PC-3 (cell line): ENCODE measurements around a stretch of chr2.

DNA sequence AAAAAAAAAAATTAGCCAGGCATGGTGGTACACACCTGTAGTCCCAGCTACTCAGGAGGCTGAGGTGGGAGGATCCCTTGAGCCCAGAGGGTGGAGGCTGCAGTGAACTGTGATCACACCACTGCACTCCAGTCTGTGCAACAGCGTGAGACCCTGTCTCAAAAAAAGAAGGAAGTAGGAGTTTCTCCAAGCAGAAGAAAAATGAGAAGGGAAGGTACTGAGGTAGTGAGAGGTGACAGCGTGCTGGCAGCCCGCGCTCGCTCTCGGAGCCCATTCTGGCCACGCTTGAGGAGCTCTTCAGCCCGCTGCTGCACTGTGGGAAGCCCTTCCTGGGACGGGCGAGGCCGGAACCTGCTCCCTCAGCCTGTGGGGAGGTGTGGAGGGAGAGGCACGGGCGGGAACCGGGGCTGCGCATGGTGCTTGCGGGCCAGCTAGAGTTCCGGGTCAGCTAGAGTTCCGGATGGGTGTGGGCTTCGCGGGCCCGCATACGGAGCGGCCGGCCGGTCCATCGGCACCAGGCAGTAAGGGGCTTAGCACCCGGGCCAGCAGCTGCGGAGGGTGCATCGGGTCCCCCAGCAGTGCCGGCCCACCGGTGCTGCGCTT lies 10.9 kb upstream of the CYS1 start:
- RAMPAGE, long total RNA = no peak

GRCh38 chr2:10091623-10092055 lies 11.4 kb upstream of the CYS1 start:
- RAMPAGE, long total RNA = no peak

DNA sequence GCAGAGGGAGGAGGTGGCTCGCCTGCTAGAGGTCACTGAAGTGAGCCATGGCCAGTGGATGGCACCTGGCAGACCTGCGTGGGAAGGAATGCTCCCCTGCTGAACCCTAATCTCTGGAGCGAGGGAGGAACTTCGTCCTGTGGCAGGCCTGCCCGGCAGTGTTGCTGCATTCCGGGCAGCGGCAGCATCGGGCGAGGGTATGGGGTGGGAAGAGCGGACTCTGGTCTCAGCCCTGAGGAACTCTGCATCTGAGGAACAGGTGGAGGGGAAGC lies 25.1 kb upstream of the HPCAL1 start:
- RAMPAGE, long total RNA = no peak

- RAMPAGE, long total RNA = no peak
These were observed 28.4 kb downstream of the HPCAL1 start for GRCh38 chr2:10330941-10331641.

DNA sequence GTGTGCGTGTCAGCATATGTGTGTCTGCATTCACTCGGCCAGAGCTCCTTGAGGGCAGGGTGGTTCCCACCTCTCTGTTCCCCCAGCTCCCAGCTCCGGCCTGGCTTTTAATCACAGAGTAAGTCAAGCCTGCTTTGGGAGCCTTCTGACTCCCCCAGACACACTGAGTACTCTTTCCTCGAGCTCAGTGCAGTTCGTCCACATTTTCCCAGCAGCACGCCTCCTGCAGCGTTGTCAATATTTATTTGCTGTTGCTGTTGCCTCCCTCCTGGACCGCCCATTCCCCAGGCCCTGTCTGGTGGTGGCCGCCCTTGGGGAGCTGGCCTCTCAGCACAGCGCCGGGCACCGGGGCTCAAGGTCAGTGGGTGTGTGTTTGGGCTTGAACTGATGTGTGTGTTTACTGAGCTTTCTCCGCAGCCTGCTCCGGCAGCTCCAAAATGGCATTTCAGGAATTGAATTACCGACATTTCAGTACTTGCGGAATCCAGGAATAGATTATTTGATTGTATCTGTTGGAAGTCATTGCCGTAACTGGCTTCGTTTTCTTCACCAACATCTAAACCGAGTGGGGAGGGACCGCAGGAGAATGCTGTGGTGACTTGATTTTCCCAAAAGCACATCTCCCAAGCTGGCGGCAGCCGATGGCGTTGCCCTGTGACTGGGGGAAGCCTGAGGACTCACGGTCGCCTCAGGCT lies 65.8 kb downstream of the HPCAL1 start:
- RAMPAGE, long total RNA = no peak

DNA sequence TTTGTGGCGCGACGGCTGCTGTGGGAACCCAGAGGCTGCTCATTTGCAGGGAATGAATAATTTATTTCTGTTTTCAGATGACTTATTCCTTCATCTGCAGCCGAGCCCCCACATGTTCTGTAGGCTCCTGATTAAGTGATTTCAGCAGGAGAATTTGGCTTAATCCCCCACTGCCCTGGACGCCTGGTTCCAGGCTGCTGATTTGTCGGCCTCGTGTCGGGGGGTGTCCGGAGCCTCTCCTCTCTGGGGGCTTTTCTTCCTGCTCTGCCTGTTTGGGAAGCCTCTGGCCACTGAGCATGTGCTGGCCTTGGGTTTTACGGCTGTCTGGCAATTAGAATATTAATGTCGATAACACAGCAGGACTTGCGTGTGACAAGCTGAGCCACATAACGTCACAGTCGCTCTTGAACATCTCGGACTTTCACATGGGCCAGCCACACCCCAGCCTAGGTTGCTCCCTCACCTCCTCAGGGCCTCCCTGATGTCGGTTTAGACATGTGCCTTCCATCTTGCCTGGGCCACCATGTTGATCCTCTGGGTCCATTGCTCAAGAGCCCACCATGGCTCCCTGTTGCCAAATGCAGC lies 62.4 kb downstream of the ODC1 start:
- RAMPAGE, long total RNA = no peak

- RAMPAGE, long total RNA = no peak
These were observed 9.3 kb downstream of the ODC1 start for GRCh38 chr2:10438350-10439720.

GRCh38 chr2:10439899-10441083 lies 7.8 kb downstream of the ODC1 start:
- RAMPAGE, long total RNA = no peak

GRCh38 chr2:10449941-10450474 lies 1.9 kb upstream of the ODC1 start:
- RAMPAGE, long total RNA = no peak

GRCh38 chr2:10499211-10499711 lies 51.1 kb upstream of the ODC1 start:
- RAMPAGE, long total RNA = no peak

- RAMPAGE, long total RNA = no peak
These were observed 99.1 kb downstream of the NOL10 start for GRCh38 chr2:10590599-10591216.

- RAMPAGE, long total RNA = no peak
These were observed 37.9 kb downstream of the PDIA6 start for GRCh38 chr2:10774344-10775351.

GRCh38 chr2:10783757-10784375 lies 28.7 kb downstream of the PDIA6 start:
- RAMPAGE, long total RNA = no peak

DNA sequence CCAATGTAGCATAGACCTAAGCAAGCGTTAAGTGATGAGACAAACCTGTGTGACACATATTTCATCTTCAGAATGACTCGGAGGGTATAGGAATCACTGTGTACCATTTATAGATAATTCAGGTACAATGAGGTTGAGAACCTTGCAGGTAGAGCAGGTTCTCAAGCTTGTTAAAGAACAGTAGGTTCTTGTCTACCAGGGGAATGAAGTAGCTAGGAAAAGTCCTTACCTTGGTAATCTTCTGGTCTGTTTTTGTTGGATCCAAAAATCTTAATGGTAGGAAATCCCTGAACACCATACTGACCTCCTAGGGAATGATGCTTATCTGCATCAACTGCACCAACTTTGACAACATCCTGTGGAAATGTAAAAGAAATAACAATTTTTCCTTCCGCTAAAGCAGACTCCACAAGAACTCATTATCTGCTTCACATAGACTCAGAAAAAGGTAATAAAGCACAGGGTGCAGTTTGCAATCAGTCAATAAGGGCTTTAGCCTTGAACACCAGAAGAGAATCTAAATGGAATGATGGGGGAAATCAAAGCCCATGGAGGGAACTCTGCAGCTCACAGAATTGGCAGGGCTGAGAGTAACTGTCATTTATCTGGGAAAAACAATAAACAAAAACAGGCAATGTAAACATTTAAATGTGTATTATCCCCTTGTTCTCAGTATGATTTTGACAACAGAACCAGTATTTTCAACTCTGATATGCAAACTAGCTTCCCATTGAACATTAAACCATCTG lies 15.6 kb downstream of the PDIA6 start:
- RAMPAGE, long total RNA = no peak

DNA sequence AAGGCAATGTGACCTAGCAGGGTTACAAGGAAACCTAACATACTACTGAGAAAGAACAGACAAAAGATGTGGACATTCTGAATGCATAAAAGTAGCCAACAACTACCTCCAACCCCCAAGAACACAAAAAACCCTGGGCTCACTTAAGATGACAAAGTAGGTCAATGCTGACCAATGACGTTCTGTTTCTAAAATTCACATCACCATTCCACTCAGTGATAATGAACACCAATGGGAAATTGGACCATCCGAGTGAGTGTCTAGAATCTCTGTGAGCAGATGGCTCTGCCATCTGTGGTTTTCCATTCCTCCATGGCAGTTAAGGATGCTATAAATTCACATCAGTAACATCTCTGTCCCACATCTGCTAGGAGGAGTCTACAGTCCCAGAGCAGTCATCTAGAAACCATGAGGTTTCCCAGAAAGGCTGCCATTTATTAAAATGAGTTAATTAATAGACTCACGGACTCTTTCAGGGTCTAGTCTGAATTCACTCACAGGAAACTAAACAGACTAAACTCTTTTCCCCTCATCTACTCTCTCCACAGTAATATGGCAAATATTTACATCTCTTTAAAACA lies 1.8 kb downstream of the PDIA6 start:
- RAMPAGE, long total RNA = no peak

DNA sequence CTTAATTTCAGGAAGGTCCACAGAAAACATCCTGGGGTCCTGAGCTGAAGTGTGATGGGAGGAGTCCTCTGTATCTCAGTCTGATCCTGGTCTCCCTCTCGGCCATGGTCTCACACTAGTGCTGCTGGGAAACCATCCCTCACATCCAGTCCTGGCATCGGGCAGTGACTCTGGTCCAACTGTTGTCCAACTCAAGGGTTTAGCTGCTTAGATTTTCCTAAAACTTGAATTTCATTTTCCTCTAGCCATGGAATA lies 27.0 kb upstream of the KCNF1 start:
- RAMPAGE, long total RNA = no peak

DNA sequence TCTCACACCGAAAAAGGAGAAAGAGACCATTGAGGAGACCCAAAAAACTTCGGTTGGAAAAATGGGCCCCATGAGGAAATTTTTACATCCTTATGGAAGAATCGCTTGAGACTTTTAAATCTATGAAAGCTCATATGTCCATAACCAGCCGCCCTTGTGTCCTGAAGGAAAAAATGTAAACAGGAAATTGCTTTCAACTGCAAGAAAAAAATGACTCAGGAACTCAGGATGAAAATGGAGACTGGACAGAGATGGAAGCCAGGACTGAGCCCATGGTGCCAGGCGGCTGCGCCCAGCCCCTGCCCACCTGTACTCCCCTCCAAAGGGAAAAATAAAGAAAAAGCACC lies 59.2 kb upstream of the C2orf50 start:
- RAMPAGE, long total RNA = no peak

DNA sequence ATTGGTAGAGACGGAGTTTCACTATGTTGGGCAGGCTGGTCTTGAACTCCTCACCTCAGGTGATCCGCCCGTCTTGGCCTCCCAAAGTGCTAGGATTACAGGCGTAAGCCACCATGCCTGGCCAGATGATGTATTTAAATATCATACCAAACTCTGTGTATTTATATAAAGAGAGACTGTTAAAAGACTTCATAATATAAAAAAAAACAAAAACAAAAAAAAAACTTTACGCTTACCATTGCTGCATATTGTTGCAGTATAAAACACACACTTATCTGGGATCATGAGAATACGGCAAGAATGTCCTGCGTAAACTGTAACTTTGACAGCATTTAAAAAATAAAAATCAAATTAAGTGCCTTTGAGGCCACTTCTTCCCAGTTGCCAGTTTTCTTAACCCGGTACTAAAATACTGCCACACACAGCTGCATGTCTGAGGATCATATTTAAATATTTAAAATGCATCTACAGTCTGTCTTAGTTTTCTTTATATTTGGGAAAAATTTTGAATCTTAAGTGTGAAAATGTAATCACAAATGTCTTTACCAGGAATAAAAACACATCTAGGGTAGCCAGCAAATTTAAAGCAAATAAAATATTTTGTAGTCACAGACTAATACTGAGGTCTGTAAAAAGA lies 26.7 kb downstream of the SLC66A3 start:
- RAMPAGE, long total RNA = no peak

DNA sequence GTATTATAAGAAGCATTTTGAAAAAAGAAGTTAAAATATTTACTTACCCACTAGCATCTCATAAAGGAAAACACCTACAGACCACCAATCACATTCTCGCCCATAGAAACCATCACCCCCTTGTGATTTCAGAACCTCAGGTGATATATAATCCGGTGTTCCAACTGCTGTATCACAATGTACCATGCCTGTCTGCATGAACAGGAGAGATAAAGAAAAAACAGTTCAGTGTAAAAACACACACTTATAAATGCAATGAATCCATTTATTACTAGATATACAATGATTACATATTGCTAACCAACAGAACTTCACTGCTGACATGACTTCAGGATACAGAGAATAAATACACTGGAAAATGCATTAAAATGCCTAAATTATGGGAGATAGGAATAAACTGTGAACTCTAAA lies 71.9 kb downstream of the SLC66A3 start:
- RAMPAGE, long total RNA = no peak

DNA sequence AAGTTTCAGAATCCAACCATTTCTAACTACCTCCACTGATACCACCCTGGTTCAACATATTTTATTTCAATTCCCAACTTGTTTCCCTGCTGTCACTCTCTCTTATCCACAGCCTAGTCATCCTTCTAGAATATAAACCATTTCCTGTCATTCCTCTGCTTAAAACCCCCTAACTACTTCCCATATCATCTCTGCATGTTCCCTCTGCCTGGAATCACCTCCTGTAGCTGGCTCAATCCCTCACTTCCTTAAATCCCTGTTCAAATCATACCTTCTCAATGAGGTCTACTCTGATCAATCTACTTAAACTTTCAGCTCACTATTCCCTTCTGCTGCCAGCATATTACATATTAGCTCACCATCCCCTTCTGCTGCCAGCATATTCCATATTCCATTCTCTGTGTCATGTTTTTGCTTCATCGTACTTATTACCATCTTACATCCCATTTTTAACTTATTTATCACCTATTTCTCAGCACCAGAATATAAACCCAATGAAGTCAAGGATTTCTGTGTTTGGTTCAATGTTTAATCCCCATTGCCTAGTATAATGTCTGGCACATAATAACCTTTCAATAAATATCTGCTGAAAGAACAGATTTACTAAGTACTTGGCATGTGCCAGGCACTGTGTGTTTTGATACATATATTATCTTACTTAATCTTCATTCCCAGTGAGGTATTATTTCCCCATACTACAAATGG lies 93.5 kb downstream of the ROCK2 start:
- RAMPAGE, long total RNA = no peak